ENCODE results near the gene NETO1.

GRCh38 chr18:70469631-70470396 is 181.0 kb downstream of the SOCS6 start:
- PRO-cap: no peak

DNA sequence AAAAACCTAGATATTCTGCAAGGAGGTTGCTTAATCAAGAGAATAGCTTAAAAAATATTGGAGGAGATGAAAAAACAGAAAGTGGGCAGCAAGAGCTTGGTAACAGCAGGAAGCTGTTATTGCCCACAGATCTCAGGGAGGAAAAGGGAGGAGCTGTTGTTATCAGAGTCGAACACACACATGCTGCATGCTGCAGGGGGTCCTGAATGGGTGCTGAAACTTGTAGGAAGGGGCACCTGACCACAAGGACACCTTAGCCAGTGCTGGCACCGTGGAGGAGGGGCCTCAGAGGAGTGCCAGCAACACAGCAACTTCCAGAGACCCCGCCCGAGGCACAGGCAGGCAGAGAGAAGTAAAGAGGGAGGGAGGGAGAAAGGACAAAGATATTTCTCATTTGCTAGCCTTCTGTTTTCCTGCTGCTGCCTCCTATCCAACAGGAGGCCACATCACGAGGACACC is 332.9 kb downstream of the SOCS6 start:
- PRO-cap: no peak

GRCh38 chr18:70641226-70641682 is 352.4 kb downstream of the SOCS6 start:
- PRO-cap: no peak

DNA sequence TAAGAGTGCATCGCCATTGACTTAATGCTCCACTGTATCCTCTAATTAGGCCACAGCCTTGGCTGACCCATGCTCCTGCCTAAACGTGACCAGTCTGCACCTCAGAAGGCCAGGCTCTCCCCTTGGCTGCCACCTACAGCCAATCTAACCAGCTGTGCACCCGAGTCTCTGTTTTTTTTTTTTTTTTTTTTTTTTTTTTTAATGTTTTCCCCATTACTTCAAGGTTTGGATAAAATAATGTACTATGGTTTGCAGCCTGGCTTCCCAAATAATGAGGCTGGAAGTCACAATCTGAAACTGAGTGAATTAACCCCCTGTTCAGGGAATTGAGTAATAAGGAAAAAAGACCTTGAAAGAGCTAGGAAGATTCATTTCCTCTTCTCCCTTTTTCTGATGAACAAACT is 361.3 kb downstream of the SOCS6 start:
- PRO-cap: unidirectional peak, minus-strand start at position 180 of the sequence

DNA sequence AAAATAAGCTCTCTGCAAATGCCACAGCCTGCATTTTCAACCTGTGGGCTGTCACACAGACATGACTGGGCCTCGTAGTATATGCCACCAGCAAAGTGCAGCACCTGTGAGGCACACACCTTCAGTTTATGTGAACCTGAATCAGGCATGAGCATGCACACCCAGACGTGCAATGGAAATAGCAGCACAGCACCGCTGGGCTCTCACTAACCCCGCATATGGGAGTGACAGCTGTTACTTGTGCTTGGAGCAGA is 383.3 kb downstream of the SOCS6 start:
- PRO-cap: no peak

DNA sequence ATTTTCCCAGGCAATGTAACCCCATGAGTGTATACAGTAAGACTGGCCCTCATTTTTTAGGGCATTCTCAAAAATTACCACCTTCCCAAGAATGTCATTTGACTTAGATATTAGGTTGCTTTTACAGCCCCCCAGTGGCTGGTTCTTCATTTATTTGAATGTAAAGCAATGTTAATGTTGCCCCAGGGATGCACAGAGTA is 530.9 kb downstream of the CBLN2 start:
- PRO-cap: no peak

DNA sequence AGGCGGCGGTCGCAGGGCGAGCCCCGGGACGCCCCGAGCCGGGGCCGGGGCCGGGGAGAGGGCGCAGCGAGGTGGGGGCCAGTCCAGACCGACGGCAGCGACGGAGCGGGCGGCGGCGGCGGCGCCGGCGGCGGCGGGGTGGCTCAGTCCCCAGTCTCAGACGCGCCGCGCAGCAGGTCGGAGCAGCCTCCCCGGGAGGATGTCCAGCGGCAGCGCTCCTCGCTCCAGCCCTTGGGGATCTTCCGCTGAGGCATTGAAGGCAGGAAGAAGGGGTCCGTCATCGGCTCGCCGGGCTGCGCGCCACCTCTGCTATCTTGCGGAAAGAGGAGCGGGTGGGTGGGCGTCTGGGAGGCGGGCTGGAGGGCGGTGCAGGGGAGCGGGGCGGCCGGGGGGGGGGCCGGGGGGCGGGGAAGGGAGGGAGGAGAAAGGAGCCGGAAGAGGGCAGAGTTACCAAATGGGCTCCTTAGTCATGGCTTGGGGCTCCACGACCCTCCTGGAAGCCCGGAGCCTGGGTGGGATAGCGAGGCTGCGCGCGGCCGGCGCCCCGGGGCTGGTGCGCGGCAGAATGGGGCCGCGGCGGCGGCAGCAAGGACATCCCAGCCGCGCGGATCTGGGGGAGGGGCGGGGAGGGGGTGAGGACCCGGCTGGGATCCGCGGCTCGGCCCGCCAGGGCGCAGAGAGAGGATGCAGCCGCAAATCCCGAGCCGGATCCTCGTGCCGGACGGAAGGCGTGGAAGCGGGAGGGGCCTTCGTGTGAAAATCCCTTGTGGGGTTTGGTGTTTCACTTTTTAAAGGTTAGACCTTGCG is at the start of gene NETO1:
NETO1 (minus strand) TSS at position 319 of the 807 bp plus-strand sequence.
- PRO-cap: no peak

GRCh38 chr18:72869770-72870425 is 2.1 kb upstream of the NETO1 start:
- PRO-cap: no peak

- PRO-cap: no peak
Measured at GRCh38 chr18:74216948-74217334, 68.6 kb downstream of the TIMM21 start.

DNA sequence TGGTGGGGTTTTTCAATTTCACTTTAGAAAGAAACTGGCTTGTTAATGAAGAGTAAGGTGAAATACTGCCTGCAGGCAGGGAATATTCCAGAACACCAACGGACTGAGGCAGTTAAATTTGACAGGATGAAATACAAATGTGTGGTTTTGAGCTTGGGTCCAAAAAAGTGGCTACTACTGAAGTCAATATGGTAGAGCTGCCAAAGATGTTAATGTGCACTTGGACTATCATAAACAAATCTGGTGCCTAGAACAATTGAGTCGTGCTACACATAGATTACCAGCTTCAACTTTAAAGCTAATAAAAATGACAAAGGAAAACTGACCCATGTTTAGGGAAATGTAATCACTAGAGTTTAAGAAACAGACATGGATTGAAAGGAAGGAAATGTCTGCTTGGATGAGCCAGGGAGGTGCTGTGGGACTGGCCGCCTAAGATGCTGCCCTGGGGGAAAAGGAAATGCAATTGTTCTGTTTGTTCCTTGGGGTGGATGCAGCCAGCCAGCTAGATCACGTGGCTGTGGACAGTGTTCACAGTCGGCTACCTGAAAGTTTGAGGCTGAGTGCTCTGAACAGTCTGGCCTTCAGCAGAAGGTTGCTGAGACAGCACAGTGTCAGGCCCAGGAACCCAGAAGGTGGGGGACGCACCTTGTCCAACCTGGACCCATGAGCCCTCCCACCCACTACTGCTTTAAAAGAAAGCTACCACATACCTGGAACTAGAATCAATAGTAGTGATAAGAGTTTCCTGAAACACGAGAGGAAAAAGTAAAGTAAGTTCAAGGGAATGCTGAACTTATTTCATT is 36.5 kb downstream of the CYB5A start:
- PRO-cap: no peak

- PRO-cap: no peak
Measured at GRCh38 chr18:74316822-74317281, 1.2 kb downstream of the C18orf63 start.

DNA sequence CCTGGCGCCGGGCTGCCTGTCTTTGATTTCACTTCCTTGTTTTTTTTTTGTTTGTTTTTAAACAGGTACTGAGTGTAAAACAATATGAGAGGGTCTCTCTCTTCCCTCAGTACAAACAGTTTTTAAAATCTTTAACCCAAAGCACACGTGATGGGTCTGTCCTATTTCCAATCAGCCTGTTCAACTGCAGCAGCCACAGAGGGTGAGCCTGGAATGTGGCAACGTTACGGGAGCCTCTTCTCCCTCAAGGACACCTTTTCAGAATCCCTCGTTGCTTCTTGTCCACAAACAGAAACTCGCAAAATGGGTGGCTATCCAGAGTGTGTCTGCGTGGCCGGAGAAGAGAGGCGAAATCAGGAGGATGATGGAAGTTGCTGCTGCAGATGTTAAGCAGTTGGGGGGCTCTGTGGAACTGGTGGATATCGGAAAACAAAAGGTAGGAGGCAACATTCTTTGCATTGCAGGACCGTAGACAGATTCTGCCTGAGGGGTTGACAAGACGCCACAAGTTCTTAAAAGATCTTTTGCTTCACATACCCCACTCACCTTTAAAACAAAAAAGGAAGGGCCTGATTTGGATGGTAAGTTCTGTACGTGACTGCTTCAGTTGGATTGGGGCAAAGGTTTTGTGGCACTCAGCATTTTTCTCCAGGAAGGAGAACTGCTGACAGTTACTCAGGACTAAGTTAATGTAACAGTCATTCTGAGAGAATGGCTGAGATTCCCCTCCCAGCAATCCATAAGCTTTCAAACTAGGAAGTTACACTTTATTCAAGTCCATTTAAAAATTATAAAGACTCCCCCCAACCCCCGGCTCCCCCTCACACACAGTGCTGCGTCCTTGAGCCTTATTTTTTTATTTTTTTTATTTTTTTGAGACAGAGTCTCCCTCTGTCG is 5.1 kb downstream of the CNDP2 start:
- PRO-cap: unidirectional peak, plus-strand start at position 192 of the sequence

DNA sequence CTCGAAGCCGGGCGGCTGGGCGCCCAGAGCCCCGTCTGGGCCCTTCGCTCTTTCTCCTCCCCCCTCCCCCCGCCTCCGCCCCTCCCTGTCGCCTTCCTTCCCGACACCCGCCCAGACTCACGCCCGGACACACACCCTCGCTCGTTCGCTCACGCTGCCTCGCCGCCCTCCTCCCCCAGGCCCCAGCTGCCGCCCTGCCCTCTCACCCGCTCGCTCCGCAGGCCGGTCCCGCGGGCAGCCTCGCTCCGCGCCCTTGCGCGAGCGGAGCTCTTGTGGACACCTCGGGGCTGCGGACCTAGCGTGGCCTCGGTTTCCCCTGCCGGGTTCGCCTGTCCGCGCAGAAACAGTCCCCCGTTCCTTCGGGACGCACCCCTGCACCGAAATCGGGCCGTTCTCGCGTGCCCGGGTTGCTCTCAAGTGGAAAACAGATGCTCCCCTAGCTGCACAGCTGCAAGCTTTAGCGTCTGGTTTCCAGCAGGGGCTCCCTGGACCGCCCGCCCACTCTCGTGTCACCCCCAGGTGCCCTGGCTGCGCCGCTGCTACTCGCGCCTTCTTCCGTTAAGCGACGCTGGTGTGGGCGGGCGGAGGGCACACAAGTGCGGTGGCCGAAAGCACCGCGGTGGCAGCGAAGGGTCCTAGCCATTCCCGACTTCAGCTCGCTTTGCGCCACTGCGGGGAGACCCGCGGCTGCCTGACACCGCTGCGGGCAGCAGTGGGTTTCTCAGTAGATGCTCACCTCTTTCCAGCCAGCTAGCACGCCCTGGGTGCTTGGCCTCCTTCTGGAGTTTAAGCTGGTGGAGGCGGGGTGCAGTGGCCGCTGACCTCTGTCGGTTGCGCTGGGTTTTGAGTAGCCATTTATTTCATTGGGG is 588 bp downstream of the ZNF407 start:
- PRO-cap: bidirectional peak, plus-strand start at position 114 of the sequence, minus-strand start outside the sequence; bidirectional peak, plus-strand start at position 561 of the sequence, minus-strand start at position 560 of the sequence

DNA sequence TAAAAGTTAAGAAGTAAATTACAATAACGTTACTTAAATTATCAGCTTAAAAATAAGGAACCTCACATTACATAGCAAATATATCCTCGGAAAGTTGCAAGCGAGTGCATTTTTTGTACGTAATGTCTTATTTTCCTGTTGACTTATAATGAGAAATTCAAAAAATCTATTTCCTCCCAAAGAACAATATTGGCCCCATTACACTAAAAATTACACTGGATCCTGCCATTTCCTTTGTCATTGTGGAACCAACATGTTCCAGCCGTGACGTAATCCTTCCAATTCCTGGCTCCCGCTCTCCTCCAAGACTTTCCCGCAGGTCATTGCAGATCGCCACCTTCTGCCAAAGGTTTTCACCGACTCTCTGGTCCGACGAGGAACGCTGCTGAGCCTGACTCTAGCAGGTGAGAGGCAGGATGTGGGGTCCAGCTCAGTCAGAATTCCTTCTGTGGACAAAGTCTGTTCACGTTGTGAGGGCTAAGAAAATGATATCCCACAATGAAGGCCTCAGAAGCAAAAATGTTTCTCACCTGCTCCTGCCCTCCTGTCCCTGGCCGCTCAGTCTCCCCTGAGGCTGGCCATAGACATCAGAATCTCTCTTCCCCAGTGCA is 38.0 kb downstream of the PTGR3 start:
- PRO-cap: no peak

DNA sequence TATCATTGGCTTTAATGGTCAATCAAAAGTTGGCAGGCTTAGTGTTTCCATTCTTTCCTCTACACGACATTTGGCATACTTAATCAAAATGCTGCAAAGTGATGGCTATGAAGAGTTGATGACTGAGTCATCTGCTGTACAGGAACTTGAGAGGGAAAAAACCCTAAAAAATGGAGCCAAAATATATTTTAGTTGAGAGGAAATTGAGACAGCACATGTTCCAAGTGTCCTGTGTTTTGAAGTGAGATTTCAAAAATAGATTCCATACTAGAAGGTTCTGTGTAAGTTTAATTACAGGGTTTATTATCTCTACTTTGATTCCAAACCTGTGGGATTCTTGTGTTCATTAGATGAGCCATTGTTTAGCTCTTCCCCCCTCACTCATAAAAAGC is 3.2 kb downstream of the TSHZ1 start:
- PRO-cap: no peak

DNA sequence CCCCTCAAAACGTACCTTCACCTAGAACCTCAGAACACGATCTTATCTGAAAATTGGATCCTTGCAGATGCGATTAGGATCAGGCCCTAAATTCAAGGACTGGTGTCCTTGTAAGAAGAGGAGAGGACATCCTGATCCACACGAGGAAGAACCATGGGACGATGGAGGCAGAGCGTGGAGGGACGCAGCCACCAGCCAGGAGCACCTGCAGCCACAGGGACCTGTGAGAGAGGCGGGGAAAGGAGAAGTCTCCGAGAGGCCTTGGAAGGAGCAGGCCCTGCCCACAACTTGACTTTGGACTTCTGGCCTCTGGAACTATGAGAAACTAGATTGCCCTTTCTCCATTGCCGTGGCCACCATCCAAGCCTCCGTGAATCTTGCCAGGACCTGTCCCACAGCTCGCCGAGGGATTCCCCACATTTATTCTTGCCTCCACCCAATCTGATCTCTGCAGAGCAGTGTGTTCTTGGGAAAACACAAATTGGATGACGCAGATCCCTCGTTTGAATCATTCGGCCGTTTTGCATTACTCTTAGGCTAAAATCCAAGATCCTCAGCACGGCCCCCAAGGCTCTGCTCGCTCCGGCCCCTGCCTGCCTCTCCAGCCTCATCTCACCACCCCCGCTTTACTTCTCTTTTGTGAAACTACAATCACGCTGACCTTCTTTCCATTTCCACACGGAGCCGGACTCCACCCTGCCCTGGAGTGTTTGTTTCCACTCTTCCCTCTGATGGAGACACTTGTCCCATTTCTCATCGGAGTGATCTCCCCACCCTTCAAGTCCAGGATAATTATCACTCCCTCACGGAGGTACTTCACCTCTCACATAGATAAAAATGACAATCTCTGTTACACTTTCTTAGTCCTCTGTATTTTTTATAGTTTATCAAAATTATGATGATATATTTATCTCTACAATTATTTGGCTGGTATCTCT is 364.2 kb downstream of the ZNF516 start:
- PRO-cap: no peak

DNA sequence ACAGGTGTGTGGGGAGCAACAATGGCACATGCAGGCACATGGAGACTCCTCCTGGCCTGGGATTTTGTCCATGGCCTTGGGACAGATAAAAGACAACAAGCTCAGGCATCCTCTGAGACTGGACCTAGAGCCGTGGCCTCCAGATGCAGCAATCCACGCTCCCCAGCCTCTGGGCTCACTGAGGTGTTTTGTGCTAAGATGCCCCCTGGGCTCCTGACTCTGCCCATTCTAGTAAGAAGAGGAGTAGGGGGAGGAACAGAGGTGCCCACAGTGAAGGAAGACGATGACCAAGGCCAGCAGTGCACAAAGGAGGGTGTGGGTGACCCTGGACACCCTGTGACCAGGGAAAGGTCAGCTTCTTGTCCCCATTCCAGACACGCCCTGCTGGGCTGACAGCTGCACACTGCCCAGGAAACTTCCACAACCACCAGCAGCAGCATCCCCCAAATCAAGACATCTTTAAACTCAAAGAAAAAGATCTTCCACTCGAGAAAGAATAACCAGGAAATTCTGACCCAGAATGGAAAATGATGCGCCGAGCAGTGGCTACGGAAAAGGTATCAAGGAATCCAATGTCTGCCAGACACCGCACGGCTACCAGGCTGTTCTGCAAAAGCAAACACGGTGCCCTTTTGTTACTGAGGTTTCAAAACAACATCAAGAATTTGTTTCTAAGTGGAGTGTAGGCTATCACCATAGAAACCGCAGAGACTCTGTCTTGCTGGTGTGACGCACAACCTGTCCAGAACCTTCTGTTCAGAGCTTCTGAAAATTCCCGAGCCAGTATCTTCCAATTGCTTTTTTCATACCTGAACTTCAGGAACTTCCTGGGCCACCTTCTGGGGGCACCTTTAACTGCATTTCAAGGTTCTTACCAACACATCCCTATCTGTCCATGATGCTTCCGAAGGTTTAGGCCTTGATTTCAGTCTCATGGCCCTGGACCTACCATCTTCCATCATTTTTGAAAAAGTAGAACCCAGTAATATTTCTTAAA is 65.5 kb downstream of the ZNF516 start:
- PRO-cap: no peak

GRCh38 chr18:76483096-76484135 is 11.6 kb downstream of the ZNF516 start:
- PRO-cap: no peak

DNA sequence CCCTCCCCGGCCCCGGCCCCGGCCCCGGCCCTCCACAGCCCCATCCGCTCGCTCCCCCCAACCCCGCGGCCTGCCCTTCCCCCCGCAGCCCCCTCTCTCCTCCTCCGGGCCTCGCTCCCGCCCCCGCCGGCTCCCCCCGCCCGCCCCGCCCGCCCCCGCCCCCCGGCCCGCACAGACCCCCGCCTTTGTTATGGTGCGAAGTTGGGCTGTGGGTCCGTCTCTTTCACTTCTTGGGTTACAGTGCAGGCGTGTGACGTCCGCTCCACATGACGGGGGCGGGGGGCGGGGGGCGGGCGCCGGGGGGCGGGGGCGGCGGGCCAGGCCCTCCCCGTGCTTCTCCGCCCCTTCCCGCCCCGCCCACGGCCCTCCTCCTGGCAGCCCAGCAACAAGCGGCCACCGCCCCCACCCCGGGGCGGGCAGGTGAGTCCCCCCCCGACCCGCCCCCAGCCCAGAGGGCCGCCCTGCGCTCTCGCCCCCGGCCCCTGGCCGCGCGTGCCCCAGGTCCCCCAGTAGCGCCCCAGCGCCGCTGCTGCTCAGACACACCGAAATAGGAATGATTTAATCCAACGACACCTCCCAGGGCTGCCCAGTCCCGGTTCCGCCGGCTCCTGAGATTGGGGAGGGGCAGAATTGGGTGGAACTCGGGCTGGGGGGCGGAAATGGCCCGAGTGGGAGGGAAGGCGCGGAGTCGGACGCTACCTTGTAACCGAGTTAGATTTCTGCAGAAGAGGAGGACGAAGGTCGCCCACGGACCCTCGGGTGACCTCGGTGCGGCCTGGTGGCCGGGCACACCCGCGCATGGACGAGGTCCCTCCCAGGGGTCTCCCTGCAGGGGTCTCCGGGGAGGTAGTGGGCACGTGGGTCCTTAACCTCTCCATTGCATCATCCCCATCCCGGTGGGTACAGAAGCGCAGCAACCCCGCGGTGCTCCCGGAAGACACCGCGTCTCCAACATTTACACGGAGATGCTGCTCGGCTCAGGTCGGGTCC is 3.5 kb downstream of the ZNF516 start:
- PRO-cap: bidirectional peak, plus-strand start at position 714 of the sequence, minus-strand start at position 239 of the sequence; bidirectional peak, plus-strand start at position 951 of the sequence, minus-strand start outside the sequence

- PRO-cap: unidirectional peak, plus-strand start at chr18:76496222; bidirectional peak, plus-strand start at chr18:76496476, minus-strand start at chr18:76496386
Measured at GRCh38 chr18:76496032-76496583, 1.1 kb upstream of the ZNF516 start.